Airway epithelial cell (primary cell): ENCODE measurements around a stretch of chr15.

DNA sequence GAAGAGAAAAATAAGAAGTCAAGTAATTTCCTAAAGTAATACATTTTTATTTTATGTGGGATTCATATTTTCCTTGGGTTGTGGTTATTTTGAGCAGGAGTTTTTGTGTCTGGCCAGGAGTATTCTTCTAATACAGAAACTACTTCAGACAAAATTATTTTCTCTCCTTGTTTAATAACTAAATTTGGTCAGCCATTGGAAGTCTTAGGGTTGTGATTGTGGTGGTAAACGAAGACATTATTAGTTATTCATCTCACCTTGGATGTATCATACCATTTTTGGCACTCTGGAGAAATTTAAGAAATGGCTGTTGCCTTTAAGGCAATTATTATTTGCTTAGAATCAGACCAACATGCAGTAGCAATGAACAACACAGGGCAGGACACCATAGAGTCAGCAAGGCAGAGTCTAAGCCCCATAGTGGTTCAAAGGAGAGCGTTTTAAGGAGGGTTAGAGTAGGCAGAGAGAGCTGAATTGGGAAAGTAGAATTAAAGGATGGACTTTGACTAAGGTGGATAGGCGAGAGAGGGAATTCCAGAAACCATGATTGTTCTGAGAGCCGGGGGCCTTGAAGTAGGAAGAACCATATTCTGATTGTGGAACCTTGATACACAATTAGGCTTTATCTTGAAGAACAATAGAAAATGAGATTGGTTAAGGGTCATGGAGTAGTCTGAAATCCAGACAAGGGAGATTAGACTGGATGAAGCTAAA is 186.4 kb downstream of the KLHL25 start:
- RAMPAGE, long total RNA, result no peak

- RAMPAGE, long total RNA, result no peak
Measured at GRCh38 chr15:85619907-85620655, 174.6 kb downstream of the KLHL25 start.

- RAMPAGE, long total RNA, result no peak
Measured at GRCh38 chr15:85645544-85646127, 149.1 kb downstream of the KLHL25 start.

- RAMPAGE, long total RNA, result no peak
Measured at GRCh38 chr15:85707536-85708309, 87.0 kb downstream of the KLHL25 start.

- RAMPAGE, long total RNA, result no peak
Measured at GRCh38 chr15:85723839-85724831, 70.6 kb downstream of the KLHL25 start.

- RAMPAGE, long total RNA, result no peak
Measured at GRCh38 chr15:85743185-85743455, 51.6 kb downstream of the KLHL25 start.

DNA sequence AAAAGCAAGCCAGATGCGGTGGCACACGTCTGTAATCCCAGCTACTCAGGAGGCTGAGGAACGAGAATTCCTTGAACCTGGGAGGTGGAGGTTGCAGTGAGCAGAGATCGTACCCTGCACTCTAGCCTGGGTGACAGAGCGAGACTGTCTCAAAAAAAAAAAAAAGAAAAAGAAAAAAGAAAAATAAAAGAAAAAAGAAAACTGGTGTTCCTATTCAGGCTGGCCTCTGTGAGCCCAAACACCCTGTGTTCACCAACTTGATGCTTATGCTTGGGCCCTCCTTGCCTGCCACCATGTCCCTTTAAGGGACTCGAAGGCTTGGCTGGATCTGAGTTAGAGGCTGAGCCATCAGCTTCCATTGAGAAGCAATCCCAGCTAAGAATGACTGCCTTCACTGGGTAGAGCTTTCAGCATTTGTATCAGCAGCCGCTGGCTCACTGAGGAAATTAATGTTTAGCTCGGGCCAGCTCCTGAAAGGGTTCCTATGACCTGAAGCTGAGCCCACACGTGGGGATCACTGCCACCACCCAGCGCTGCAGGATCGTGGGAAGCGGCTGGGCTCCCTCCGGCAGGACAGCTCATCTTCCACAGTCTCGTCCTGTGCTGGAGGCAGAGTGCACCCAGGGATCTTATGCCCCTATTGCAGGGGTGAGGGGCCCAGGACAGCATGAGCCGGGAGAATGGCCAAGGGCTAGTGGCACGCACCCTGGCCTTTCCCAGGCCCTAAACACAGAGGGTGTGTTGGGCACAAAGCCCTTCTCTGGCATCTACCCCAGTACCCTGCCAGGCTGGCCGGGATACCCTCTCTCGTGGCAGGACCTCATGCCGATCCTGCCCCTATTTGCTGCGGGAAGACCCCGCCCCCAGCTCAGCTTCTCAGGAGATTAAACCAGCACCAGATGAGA is 28.8 kb downstream of the KLHL25 start:
- RAMPAGE, long total RNA, result no peak

- RAMPAGE, long total RNA, result no peak
Measured at GRCh38 chr15:86630927-86631352, 551.3 kb downstream of the AGBL1 start.

- RAMPAGE, long total RNA, result no peak
Measured at GRCh38 chr15:87463942-87464266, 792.6 kb downstream of the NTRK3 start.

DNA sequence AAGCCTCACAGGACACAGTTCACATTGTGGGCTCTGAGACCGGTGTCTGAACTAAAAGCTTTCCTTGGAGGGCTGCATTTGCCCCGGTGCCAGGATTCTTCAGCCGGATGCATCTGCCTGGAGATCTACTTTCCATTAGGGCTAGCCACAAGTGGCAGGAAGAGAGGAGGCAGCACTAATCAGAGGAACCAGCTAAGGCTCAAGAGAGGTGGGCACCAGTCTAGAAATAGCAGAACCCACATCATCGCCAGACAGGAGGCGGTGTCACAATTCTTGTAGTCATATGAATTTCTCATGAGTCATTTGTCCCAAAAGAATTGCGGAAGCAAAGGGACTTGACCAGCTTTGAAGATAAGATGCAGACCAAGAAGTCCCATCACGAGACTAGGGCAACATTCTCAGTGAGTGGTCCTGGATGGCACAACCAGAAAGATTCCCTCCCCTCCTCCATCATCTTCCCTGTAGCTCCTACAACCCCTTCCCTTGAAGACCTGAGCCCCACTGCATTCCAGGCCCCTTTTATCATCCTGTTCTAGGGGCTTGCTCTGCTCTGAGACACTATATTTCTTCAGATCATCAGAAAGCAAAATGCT is 353.5 kb downstream of the NTRK3 start:
- RAMPAGE, long total RNA, result no peak

GRCh38 chr15:88570984-88571872 is 24.7 kb upstream of the DET1 start:
- RAMPAGE, long total RNA, result no peak

DNA sequence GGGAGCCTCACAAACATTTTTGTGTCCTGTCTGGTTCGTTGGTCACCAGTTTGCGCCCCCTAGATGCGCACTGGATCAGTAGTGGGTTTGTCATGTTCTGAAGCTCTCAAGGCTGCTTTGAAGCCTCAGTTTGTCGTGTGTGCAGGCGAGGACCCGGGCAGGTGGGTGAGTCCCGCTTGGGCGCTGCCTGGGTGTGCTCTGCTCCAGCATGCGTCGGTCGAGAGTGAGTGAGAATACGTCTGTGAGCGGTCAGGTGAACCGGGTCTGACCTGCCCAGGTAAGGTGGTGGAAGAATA is 17.2 kb upstream of the AEN start:
- RAMPAGE, long total RNA, result no peak

DNA sequence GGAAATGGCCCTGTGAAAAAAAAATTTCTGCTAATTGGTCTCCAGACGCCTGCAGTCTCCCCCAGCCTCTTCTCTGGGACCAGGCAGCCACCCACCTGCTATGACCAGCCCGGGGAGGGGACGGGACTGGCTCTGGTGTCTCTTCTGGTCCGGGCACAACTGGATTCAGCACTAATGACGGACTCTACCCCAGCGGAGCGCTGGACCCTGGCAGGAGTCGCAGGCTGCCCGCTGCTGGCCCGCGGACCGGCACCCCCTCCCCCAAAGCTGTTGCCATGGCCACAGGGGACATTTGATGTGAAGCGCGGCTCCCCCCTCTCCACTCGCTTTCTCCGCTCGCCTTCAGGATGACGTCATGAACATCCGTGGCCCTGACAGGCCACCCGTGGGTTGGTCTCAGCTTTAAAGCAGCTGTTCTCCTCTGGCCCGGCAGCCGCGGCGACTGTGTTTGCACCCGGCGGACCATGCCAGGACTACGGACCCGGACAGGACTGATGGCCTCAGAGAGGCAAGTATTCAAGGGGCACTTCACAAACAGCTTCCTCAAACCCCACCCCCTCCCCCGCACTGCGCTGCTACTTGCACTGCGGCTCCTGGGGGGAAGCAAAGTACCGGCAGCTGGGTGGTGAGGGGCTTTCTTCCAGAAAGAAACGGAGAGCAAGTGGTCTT is 16.8 kb upstream of the AEN start:
- RAMPAGE, long total RNA, result no peak

DNA sequence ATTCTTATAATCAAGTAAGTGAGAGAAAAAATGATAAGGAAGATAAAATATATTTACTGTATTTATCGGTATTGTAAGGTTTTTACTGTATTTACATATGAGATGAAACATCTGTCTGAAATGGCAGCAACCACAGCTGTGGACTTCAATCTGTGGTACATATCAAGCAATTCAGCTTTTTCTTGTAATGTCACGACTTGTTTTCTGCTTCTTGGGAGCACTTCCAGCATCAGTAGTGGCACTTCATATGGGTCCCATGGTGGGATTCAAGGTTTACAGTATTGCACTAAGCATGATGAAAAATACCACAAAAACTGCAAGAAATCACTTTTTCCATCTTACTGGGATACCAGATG is 3.7 kb upstream of the ISG20 start:
- RAMPAGE, long total RNA, result no peak

DNA sequence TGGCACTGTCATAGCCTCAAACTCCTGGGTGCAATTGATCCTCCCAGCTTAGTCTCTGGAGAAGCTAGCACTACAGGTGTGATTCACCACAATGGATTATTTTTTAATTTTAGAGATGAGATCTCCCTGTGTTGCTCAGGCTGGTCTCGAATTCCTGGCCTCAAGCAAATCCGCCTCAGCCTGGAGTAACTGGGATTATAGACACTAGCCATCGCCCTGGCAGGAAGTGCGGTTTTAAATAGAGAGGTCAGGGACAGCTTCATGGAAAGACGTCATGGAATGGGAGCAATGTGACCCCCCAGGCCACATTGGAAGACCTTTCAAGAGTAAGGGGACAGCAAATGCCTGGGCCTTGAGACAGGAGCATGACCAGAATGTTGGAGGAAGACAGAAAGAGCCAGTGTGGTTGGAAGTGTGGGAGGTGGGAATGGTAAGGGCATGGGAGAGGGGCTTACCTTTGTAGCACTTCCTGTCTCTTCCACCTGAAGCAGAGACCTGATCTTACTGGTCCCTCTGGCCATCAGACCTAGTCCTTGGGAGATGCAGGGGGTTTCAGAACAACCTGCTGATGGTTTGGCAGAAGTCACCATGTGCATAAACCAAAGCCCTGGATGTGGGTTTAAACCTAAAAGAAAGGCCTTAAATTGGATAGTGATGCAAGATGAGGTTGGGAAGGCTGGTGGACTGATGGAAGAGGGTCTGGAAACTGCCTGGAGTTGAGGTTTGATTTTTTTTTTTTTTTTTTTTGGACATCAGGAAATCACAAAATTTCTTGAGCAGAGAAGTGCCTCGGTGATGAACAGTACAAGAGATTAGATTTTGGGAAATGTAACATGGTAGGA is 2.0 kb upstream of the ISG20 start:
- RAMPAGE, long total RNA, result no peak

GRCh38 chr15:88662638-88663140 is 23.9 kb downstream of the ISG20 start:
- RAMPAGE, long total RNA, result no peak

DNA sequence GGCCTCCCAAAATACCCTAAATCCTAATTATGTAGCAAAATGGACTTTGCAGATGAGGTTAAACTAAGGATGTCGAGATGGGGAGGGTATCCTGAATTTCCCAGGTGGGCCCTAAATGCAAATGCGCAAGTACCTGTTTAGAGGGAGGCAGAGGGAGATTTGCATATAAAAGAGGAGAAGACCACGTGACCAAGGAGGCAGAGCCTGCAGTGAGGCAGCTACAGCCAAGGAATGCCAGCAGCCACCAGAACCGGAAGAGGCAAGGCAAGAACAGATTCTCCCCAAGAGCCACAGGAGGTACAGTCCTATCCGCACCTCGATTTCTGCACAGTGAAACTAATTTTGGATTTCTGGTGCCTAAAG is 10.7 kb downstream of the HAPLN3 start:
- RAMPAGE, long total RNA, result no peak

GRCh38 chr15:89002099-89002751 is 86.0 kb upstream of the ABHD2 start:
- RAMPAGE, long total RNA, result no peak

GRCh38 chr15:89040729-89041311 is 47.4 kb upstream of the ABHD2 start:
- RAMPAGE, long total RNA, result no peak

DNA sequence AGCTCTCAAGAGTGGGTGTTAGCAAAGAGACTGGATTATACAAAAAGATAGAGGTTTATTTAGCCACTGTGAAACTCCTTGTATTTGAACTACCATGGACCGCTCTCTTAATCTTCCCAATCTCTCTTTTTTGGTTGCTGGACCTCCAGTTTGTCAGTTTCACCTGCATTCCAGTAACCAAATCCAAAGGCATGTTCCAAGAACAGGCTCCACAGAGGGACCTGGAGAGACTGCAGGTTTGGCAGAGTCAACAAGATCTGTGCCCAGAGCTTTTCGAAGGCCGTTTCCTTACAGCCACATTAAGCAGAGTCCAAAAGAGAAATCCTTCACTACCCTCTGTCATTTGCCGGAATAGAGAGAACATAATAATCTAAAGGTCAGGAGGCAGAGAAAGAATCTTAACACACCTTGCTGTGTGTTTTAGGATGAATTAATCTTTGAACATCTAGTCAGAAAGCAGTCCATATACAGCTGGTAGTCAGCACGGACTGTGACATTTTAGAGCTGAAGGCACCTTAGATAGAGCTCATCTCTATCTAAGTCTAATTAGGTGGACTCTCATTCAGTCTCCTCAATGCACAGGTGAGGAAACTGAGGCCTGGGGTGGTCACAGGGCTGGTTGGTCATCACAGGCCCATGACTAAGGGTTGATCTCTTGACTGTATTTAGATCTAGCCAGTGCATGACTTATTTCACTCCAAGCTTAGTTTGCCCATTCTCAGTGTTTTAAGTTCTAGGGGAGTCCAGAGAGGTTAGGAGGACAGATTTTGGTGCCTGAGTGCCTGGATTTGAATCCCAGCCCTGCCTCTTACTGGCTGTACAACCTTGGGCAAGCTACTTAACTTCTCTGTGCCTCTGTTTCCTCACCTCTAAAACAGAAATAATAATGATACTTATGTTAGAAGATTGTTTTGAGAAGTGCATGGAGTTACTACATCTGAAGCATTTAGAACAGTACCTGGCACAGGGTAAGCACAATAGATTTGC is 1.4 kb downstream of the ABHD2 start:
- RAMPAGE, long total RNA, result no peak